Measurements from ENCODE around the gene TTC1.

GRCh38 chr5:160008636-160009855 is at the start of gene TTC1:
TTC1 (plus strand) TSS chr5:160009139.
- PRO-cap = bidirectional peak, plus-strand start at chr5:160009155, minus-strand start at chr5:160009011

GRCh38 chr5:160010372-160010813 is 1.5 kb downstream of the TTC1 start:
- PRO-cap = no peak

- PRO-cap = no peak
Measured at GRCh38 chr5:160064919-160065827, 54.1 kb downstream of the PWWP2A start.

DNA sequence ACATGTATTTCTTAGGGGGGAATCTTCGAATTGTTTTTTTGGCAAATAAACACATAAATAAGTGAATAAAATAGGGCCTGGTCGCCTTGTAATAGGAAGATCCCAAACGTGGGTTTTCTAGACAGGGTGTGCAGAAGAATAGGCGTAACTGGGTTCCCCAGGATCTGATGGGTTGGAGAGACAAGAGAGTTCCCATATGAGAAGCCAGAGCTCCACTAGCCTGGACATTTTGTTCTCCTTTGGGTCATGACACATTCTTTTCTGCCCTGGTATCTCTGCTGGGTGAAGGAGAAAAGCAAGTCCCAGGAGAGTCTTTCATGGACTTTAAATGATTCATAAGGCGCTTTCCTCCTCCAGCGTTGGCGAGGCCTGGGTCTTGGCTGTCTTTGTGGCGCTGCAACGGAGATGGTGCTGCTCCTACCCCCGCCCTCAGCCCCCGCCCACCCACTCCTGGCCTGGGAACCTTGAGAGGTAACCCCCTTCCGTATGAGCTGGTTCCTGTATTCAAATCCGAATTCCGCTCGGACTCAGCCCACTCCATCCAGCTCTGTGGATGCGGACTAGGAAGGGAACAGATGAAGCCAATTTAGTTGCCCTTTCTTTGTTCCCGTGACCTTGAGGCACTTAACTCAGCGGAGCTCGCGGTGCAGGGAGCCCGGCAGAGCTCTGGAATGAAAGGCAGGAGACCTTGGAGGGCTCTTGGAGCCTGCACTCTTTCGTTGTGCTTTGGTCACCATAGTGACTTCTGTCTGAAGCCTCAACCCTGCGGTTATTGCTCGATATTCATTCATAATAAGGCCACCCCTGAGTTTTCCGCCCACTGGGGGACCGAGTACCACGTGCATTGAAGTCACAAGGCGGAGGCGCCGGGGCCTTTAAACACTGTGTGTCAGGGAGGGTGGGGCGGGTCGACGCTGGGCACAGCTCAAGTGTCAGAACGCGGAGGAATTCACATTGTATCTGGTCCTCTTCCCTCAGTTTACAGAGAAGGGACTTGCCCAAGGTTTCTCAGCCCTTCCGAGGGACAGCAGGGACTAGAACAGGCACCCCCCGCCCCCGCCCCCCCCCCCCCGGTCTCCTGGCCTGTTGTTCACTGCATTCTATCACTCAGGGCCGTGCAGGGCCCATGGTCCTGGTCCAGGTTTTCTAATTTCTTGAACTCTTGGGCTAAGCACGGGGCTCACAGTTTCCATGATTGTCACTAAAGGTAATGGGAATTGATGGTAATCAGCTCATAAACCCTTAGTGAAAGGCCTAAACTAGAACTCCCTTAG is 14.1 kb upstream of the PWWP2A start:
- PRO-cap = no peak

DNA sequence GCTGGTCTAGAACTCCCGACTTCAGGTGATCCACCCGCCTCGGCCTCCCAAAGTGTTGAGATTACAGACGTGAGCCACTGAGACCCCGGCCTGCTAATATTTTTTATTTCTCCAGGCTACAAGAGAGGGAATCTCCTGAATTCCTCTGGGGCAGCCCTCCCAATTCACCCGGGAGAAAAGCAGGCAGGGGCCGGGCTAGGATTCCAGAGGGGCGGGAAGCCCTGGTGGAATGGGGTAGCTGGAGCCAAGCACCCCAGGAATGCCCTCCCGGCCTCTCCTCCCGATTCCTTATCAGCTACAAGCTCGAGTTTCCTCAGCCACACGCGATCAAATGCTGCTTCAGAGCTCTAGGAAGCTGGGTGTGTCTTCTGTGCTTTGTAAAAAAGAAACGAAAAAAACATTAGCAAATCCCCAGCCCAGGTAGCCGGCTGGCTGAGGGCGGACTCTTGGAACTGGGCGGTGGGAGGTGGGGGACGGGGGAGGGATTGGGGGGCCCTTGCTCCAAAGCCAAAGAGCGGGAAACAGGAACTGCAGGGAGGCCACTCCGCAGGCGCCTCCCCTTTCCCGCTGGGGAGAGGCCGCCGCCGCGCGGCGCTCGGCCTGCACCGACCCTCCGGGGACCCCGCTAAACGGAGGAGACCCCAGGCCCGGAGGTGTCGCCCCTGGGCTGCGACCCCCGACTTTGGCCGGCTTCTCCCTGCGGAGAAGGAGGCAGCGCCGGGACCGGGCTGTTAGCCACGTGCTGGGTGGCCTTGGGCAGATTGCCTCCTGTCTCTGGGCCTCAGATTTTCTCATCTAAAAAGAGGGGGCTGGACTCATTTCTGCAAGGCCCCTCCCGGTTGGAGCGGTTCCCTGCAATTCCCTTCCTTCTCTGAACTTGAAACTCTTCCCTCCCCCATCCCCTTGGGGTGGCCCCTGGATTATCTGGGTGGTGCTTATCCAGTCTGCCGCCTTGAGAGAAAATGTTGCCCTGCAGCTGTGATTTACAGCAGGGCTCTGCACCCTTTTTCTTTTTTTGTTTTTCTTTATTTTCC is 41.0 kb upstream of the FABP6 start:
- PRO-cap = no peak

DNA sequence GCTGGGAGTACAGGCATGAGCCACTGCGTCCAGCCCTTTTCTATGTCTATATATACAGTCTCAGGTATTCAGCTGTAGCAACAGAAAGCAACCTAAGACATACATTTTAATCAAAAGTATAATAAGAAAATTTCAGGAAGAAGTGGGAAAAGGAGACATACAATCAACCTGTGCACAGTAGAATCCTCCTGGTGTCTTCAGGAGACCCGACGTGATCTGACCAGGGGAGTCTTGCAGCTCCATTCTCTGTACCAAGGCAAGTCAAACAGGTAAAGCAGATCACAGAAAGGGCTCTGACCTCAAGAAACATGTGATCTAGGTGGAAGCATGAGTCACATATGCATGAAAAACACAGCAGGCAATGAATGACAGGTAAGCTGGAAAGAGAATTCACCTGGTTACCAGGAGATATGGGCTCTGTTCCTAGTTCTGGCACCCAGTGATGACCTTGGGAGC is 19.5 kb upstream of the FABP6 start:
- PRO-cap = no peak

DNA sequence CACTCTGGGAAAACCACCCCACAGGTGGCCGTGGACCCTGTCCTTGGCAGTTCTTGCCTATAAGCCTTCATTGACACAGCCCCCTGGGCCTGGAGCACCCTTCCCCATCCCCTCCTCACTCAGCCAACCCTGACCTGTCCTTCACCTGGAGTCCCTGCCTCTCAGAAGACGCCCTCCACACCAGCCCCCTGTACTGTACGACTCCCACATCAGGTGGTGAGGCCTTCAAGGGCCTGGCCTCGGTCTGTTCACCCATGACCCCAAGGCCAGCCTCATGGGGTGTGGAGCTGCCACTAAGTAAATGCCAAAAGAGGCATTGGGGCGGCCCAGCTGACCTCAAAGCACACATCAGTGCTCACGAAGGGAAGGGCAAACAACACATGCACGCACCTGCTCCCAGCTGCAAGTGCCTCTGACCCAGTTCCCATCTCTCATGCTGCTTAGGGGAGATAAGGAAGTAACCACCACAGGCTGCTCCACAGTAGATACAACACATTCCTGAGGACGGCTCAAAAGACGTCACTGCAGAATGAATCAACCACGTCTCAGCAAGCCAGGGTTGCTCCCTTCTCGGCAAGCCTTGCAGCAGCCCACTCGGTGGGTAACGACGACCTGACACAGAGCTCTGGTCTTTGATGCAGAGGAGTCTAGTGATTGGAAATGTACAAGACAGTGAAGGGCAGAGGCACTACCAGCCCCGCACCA is 31.5 kb downstream of the FABP6 start:
- PRO-cap = unidirectional peak, plus-strand start at position 593 of the sequence

DNA sequence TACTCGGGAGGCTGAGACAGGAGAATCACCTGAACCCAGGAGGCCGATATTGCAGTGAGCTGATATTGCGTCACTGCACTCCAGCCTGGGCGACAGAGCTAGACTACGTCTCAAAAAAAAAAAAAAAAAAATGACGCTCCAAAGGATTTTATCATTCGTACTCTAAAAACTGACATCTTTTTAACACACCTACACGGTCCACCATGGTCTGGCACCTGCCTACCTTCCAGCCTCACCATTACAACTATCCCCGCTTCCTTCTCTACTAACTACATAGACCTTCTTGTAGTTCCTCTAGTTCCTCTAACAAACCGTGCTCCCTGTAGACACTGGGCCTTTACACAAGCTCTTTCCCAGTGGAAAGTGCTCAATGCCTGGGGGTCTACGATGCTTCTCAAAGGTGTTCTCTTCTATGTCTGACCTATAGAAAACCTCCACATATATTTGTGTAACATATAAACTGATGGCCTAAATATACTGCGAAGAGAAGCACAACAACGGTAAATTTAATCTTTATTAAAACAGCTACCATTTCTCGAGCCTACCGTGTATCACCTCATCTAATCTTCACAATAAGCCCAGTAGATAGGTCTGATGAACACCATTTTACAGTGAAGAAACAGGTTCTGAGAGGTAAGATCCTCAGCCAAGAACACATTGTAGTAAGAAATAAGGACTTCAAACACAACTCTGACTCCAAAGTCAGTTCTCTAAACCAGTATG is 1.0 kb downstream of the SLU7 start:
- PRO-cap = no peak

- PRO-cap = no peak
Measured at GRCh38 chr5:161546862-161547300, 356 bp upstream of the GABRB2 start.

- PRO-cap = no peak
Measured at GRCh38 chr5:162883371-162883691, 554.1 kb upstream of the CCNG1 start.

DNA sequence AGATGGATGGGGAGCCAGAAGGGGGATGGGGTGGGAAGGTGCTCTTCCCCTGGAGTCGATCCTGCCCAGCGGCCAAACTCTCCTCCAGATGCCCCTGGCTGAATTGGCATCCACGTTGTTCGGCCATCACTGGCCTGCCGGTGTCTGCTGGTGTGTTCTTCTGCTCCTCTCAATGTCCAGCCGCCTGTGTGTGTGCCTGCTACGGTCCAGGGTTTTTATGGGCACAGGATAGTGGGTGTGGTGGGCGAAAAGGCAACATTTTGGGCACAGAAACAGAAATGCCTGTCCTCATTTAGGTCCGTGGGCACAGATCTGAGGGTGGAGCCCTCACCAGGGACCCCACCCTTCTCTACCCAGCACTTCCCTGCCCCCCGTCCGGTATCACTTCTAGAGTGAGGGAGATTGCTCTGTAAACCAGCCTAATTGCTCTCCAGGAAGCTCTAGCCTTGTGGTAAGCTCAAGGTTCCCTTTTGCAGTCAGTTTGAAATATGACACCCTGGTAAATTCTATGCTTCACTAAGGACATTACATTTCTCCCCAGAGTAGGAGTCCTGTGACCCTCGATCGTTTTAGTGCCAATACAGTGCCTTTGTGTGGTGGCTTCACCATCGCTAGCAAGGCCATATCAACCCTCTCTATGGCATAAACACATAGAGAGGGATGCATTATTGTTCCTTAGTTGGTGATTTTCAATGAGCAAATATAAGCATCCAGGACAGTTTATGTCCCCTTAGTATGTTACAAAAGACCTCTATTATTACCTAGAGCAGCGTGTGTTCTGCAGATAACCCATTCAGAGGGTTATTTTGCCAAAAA is 410.2 kb downstream of the MAT2B start:
- PRO-cap = bidirectional peak, plus-strand start at position 390 of the sequence, minus-strand start at position 394 of the sequence; unidirectional peak, minus-strand start at position 442 of the sequence

DNA sequence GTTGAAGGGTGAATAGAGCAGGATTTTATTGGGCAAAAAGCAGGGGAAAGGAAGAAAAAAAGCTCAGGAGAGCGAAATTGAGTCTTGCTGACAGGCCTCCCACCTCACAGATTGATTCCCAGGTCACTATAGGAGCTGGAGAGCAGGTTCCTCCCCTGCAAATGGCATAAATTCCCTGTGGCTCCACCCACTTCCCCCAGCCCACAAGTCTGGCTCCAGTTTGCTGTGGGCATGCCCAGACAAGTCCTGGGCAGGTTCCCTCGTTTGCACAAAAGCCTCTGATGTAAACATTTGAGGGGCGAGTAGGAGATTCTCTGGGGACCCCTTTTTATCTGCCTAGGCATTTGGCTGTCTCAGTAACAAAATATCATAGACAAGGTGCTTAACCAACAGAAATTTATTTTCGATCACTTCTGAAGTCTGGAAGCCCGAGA is 614.4 kb downstream of the MAT2B start:
- PRO-cap = no peak

- PRO-cap = no peak
Measured at GRCh38 chr5:167378775-167379633, 400.2 kb downstream of the TENM2 start.

DNA sequence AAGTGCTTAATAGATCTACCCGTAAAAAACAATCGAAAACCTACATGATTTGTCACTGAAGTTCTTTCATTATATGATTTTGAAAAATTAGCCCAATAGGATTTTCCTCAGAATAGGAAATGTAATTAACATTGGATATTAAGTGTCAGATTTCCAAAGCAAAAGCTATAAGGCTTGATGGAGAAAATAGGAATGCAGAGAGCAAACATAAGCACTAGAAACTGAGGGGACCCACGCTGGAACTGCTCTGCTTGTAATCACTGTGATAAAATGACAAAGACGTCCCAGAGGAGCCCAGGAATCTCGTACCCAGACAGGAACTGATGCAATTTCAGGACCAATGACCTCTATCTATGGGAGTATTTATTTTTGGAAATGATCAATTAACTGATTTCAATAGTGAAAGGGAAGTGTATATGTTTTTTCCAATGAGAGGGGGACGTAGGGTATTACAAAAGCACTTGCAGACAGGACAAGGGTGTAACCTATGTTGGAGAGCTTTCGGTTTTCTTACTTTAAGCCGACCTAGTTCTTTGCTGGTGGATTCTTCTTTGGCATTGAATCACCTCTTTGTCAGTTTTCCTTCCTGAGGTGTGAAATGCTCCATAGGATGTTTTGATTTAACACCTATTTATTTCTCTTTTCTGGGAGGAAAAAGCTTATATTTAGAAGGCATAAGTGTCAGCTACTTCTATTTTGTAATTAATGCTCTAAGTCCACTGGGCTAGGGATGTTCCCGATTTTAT is 598.2 kb downstream of the TENM2 start:
- PRO-cap = no peak

- PRO-cap = no peak
Measured at GRCh38 chr5:167943947-167944439, 347.5 kb upstream of the WWC1 start.

DNA sequence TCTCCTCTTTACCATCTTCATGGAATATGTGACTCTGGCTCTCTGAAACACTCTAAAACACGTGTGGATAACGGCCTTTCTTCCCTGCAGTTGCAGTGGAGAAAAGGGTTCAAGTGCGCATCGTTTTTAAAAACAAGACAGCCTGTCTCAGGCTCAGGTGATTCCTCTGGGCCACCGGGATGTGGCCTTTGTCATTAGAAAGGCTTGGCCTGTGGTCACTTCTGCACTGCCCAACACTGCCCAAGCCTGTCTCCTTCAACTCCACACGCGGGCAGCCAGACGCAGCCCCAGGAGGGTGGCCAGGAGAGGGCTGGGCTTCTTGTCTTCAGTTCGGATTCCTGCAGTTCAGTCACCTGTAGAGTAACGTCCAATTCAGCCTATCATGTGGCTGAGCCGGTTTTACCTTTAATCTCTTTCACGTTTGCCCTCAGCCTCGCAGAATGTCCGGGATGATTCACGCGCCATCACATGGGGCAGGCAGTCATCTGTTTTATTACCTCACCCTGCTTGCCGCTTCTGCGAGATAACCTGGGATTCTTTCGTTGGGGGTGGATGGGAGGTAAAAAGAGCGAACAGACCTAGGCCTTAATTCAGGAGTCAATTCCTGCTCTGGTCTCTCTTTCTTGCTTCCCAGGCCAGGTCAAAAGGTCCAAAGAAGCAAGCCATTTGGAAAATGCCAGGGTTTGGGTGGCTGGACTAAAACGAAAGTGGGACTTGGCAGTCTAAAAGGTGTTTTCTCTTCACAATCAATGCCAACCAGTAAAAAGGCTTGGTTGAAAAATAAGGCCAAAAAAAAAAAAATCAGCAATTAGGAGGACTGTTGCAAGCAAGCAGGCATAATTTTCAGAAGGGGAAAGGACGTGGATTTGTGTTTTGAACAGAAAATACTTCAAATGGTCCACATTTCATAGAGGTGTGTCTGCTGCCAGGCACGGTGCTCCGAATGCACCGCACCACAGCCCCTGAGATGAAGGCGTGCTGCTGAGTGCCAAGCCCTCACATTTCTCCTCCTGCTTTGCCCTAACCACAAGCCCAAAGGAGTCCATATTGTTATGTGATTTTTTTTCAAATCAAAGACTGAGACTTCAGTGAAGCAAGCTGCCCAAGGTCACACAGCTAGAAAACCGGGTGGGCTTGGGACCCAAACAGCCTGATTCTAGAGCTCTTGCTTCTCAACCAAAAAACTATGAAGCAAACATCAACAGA is 2.9 kb upstream of the WWC1 start:
- PRO-cap = no peak

DNA sequence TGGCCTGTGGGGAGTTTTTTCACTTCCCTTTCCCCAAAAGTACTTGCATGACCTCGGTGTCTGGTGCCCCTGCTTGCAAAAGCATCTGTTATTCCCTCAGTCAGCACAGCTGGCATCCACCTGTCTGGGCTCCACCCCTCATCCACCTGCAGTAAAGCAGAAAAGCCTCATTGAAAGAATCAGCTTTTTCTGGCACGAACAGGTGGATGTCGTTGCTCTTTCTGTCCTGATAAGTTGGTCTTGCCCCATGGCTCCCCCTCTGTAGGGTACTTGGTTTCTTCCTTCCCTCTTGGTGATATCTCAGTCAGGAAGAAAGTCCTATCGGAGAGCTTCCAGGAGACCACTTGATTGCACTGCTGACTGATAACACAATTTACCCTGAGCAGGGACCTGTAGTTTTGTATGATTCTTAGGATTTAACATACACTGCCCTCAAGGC is 37.4 kb downstream of the WWC1 start:
- PRO-cap = no peak

- PRO-cap = no peak
Measured at GRCh38 chr5:168334560-168335251, 43.3 kb downstream of the WWC1 start.

GRCh38 chr5:168464178-168465135 is 21.8 kb upstream of the RARS1 start:
- PRO-cap = no peak

GRCh38 chr5:168590750-168591007 is 11.5 kb upstream of the PANK3 start:
- PRO-cap = no peak

Data from vermiform appendix (tissue), 1 donor.